Progenitor cell of endocrine pancreas (in vitro differentiated cells): ENCODE data around the genes LRP2 and MYO3B.

- PRO-cap = no peak
Observed at GRCh38 chr2:167186863-167187689, 105.7 kb upstream of the B3GALT1 start.

GRCh38 chr2:168058032-168059351 is 188.9 kb downstream of the STK39 start:
- PRO-cap = no peak

DNA sequence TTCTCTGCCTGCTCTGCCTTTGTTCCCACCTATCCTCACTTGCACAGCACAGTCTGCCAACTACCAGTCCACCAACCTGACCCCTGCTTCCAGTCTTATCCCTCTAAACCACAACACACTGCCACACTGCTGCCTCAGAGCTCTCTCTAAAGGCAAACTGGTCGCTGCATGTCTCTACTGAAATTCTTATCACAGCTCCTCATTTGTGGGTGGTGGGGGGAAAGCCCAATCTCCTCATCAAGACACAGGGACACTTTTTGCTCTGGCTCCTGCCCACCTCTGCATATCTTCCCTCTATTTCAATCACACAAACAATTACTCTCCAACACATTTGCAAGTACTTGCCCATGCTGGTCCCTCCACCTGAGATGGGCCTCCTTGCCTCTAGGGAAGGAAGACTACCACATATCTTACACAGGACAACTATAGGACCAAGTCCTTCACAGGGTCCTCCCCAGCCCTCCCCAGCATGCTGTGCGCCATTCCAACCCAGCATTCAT is 153.7 kb downstream of the STK39 start:
- PRO-cap = no peak

DNA sequence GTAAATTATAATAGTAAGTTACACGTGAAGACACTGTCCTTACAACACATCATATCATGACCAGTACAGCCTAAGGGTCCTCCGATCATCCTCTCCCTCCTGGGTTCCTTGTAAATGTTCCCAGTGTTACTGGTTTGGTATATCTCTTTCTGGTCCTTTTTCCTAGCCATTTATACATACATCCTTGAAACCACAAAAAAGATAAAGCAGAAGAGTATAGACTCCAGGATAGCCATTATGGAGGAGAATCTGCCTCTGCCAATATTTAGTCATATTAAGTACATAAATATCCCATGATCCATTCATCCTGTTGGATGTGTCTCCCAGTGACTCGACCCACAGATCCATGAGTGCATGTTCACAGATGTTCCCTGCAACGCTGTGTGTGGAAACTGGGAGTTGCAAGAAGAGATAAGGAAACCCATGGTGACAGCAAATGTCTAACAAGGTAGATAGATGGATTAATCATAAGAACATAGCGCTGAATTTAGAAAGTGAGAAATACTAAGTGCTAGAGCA is 34.6 kb downstream of the STK39 start:
- PRO-cap = no peak

GRCh38 chr2:168639495-168639987 is 162.9 kb upstream of the NOSTRIN start:
- PRO-cap = no peak

DNA sequence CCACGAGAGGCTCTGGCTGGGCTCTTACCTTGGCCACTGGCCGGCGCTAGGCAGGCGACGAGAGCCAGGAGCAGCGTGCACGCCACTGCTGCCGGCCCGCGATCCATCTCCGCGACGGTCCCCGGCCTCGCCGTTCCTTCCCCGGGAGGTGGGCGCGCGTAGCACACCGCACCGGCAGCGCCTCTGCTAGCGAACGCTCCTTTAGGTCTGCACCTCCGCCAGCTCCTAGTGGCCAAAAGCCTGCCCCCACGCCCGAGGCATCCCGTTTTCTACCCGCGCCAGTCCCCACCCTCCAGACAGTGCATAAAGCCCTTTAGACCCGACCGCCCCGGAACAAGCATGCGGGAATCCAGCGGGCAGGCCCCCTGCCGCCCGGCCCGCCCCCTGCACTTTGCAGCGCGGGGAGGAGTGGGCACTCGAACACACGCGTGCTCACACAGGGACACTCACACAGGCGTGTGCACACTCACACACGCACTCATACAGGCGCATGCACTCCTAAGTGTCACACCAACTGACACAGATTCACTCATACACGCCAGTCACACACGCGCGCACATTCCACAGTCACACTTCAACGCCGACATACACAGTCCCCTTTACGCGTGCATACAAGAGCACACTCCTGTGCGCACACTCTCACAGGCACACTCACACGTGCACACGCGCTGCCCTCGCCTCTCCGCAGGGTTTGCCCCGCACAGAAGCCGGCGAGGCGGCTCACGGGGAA is at the start of gene LRP2:
Gene LRP2 (minus strand): TSS at position 242 of the 730 bp plus-strand sequence.
- PRO-cap = bidirectional peak, plus-strand start at position 423 of the sequence, minus-strand start at position 242 of the sequence

GRCh38 chr2:169695738-169696108 is 1.5 kb downstream of the PHOSPHO2 start:
- PRO-cap = no peak

DNA sequence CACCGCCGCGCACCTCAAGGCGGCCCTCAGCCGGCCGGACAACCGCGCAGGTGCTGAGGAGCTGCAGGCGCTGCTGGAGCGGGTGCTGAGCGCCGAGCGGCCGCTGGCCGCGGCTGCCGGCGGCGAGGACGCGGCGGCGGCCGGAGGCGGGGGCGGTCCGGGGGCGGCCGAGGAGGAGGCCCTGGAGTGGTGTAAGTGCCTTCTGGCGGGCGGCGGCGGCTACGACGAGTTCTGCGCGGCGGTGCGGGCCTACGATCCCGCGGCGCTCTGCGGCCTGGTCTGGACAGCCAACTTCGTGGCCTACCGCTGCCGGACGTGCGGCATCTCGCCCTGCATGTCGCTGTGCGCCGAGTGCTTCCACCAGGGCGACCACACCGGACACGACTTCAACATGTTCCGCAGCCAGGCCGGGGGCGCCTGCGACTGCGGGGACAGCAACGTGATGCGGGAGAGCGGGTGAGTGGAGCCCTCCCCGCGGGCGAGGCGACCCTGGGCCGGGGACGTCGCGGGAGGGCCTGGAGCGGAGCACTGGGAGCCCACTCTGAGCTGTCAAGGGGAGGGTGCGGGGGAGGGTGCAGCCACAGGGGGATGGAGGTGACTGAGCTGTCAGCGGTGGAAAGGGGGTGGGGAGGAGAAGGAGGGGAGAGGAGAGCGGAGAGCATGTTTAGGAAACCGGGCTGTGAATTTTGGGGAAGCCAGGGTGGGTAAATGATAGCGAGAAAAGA is 505 bp downstream of the UBR3 start:
- PRO-cap = bidirectional peak, plus-strand start at position 41 of the sequence, minus-strand start at position 52 of the sequence

- PRO-cap = no peak
Observed at GRCh38 chr2:170085683-170086449, 92.1 kb upstream of the MYO3B start.

GRCh38 chr2:170086943-170087788 is 90.8 kb upstream of the MYO3B start:
- PRO-cap = no peak

GRCh38 chr2:170178018-170178276 is at the start of gene MYO3B:
TSS of gene MYO3B (plus strand) at chr2:170178147.
- PRO-cap = no peak

- PRO-cap = no peak
Observed at GRCh38 chr2:170714976-170715085, 306 bp upstream of the SP5 start.

- PRO-cap = no peak
Observed at GRCh38 chr2:170716623-170717176, 1.6 kb downstream of the SP5 start.

DNA sequence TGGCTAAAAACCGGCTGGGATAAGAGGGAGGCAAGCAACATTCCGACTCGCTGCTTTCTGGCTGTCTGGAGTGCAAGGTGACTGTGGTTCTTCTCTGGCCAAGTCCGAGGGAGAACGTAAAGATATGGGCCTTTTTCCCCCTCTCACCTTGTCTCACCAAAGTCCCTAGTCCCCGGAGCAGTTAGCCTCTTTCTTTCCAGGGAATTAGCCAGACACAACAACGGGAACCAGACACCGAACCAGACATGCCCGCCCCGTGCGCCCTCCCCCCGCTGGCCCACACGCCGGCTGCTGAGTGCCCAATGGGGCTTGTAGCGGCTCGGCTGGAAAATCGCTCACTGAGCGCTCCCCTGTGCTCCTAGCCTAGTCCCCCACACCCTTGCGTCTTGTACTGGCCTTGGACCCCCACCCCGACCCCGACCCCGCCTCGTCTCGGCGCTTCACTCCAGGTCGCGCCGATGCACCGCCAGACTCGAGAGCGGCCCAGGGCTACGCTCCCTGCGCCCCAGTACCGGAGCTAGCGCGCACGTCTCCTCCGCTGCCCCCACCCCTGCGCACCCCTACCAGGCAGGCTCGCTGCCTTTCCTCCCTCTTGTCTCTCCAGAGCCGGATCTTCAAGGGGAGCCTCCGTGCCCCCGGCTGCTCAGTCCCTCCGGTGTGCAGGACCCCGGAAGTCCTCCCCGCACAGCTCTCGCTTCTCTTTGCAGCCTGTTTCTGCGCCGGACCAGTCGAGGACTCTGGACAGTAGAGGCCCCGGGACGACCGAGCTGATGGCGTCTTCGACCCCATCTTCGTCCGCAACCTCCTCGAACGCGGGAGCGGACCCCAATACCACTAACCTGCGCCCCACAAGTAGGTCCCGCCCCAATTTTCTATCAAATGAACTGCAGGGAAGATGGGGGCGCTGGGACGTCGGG is 1.4 kb downstream of the GAD1 start:
- PRO-cap = no peak

DNA sequence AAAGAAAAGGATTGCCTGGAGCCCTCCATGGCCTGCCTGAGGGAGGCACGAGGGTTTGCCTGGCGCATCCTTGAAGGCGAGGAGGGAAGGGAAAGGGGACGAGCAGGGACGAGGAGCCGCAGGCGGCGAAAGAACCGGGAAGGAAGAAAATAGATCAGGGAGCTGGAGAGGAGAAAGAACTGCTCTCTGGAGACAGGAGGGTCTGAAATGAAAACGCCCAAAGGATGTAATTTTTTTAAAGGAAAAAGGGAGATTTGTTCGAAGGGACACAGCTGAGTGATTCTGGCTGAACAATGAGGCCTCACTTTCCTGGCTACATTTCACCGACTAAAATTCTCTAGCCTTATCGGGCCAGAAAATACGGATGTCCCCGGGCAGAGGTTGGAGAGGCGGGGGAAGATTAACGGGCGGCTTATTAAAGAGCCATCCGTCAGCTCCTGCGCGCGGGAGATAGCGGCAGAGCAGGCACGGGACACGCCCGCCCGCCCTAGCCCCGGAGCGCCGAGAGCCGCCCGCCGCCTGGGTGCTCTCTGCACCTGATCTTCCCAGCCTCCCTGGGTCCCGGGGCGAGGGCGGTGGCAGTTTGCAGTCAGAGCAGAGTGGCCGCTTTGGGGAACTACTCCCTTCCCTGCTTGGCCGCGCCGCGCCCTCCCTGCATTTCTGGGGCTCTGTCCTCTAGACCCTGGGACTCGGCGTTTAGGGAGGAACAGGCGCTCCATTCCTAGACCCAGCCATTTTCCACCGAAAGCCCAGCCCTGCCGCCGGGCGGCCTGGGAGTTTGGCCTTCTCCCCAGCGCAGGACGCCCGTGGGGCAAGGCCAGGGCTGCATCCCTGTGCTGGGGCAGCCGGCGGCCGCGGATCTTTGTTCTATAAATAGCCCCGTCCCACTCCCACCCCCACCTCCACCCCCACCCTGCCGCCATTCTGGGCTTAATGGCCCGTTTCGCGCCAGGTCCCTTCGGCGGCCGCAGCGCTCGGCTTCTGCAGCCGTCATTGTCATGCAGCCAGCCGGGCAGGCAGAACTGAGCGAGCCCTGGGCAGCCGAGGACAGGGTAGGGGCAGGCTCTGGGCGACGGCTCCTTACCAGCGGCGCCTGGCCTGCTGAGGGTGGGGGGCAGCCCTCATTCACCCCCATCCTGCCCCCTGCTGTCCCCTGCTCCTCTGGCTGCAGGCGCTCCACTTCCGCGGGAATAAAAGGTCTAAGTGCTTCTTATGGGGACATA is 6.5 kb downstream of the GAD1 start:
- PRO-cap = no peak

DNA sequence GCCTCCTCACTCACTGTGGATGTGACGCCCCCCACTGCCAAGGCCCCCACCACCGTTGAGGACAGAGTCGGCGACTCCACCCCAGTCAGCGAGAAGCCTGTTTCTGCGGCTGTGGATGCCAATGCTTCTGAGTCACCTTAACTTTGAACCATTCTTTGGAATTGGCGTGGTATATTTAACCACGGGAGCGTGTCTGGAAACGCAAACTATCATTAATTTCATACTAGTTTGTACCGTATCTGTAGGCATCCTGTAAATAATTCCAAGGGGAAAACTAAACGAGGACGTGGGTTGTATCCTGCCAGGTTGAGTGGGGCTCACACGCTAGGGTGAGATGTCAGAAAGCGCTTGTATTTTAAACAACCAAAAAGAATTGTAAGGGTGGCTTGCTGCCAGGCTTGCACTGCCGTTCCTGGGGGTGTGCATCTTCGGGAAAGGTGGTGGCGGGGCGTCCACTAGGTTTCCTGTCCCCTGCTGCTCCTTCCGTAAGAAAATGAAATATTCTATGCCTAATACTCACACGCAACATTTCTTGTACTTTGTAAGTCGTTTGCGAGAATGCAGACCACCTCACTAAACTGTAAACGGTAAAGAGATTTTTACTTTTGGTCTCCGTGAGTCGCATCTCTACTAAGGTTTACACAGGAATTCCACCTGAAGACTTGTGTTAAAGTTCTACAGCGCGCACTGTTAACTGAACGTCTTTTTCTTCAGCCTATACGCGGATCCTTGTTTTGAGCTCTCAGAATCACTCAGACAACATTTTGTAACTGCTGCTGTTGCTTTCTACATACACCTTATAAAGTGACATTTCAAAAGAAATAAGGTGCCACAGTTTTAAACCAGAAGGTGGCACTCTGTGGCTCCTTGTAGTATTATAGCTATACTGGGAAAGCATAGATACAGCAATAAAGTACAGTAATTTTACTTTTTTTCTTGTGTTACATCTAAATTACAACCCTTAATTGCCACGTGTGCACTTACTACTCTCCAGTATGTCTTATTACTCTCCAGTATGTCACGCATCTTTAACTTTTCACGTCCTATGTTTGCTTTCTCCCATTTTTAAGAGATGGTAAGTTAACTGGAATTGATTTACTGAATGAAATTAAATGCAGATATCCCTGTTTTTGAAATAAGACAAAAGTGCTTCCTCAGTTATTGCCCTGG is 37.3 kb downstream of the GORASP2 start:
- PRO-cap = no peak

DNA sequence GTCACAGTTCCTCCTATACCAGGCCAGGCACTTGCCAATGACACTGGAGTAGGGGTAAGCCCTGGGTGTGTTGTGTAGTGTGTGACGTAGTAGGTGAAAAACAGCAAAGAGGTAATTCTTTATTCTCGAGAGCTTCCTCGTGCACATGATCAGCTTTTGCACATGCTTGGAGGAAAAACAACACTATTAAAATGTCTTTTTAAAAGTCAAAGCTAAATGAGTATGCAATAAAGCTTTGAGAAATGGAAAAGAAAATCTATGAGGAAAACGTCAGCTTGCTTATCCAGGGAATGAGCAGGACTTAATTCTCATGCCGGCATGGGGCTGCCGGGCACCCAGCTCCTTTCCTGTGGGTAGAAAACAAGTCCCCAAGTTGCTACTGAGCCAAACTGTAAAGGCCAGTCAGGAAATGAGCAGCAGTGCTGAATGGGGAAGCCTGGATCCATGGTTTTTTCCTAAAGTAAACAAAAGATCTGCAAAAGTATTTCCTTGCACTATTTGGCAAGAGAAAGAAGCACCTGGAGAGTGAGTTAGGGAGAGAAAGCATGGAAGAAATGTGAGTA is 117.8 kb downstream of the METTL8 start:
- PRO-cap = no peak

- PRO-cap = no peak
Observed at GRCh38 chr2:171391718-171392275, 42.0 kb downstream of the METTL8 start.

- PRO-cap = no peak
Observed at GRCh38 chr2:171430848-171431550, 2.8 kb downstream of the METTL8 start.

DNA sequence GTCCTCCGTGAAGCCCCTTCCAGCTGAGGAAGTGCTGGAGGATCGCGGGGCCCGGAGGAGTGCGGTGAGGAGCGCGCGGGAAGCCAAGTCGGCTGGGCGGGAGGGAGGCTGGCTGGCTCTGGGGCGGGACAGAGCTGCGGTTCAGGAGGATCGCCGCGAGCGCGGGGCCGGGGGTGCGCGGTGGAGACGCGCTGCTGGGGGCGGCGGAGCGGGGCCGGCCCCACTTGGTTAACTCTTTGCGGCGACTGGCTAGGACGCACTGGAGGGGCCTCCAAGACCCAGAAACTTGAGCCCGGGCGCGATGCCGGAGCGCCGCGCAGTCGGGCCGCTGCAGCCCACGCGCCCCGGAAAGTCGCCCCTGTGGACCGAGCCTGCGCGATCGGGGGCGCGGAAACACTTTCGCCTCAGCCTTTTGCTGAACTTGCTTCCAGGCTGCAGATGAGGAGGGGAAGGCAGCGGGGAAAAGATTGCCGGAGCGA is 564 bp downstream of the CYBRD1 start:
- PRO-cap = no peak